Testis (tissue), 5 donors: ENCODE measurements around the gene GJA4.

GRCh38 chr1:32946410-32946811 lies 18.2 kb downstream of the RNF19B start:
- PRO-cap, 3 experiments = no peak in any of the 3 experiments
- RAMPAGE, long total RNA, 2 experiments = no peak in any of the 2 experiments
- RRBS = no CpG with 5 or more reads among the region's 2 CpGs

DNA sequence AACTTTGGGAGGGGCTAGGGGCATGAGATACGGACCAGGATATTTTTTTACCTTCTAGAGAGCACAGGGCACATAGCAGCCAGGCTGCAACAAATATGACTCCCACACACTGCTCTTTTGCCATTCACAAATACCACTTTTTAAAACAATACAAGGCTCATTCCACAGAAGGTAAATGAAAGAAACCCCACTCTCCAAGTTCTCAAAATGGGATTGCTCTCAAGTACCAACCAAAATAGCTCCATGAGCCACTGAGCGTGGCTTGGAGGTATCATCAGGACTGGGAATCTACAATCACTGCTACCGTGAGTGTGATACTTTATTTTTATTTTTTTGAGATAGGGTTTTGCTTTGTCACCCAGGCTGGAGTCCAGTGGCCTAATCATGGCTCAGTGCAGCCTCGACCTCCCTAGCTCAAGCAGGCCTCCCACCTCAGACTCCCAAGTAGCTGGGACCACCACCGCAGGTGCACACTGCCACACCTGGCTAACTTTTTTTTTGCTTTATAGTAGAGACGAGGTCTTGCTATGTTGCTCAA lies 19.2 kb downstream of the AK2 start:
- PRO-cap, 3 experiments = no peak in any of the 3 experiments
- RAMPAGE, long total RNA, 2 experiments = no peak in any of the 2 experiments
- RRBS = no CpG with 5 or more reads among the region's 6 CpGs

- PRO-cap, 3 experiments = no peak in any of the 3 experiments
- RAMPAGE, long total RNA, 2 experiments = no peak in any of the 2 experiments
- RRBS = no CpG with 5 or more reads among the region's 7 CpGs
These were observed 4.6 kb downstream of the AK2 start for GRCh38 chr1:33031972-33032690.

GRCh38 chr1:33160954-33161902 lies 20.6 kb downstream of the TRIM62 start:
- PRO-cap, 3 experiments = no peak in any of the 3 experiments
- RAMPAGE, long total RNA, 2 experiments = no peak in any of the 2 experiments
- RRBS = no CpG with 5 or more reads among the region's 33 CpGs

DNA sequence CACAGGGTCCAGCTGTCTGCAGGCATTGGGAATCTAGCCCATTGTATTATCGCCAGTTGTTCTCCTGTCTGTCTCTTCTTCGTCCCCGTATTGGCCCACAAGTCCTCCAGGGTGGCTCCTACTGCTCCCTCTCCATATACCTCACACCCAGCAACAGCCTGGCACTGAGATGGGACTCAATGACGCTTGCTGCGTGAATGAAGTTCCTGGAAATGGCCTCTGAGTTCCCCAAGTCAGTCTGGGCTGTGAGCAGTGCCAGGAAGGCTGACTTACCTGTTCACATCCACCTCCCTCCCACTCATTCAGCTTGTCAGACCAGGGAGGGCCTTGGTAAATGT lies 14.4 kb downstream of the TRIM62 start:
- PRO-cap, 3 experiments = no peak in any of the 3 experiments
- RAMPAGE, long total RNA, 2 experiments = no peak in any of the 2 experiments
- RRBS = no CpG with 5 or more reads among the region's 5 CpGs

DNA sequence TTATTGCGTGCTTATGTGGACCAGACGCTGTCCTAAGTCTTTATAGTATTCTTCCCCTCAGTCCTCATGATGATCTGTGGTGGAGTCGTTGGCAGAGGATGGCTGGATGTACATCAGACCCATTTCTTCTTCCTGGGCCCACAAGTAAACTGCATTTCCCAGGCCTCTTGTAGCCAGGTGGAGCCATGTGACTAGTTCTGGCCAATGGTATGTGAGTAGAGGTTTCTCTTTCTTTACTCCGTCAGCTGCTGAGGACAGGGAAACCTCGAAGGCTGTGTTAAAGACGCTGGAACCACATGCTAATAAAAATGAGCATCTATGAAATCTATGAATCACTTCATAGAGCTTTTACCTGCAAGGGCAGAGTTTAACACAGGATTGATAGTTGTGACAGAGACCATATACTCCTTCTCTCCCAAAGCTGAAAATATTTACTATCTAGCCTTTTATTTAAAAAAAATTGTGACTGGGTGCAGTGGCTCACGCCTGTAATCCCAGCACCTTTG lies 18.7 kb upstream of the ZNF362 start:
- PRO-cap, 3 experiments = no peak in any of the 3 experiments
- RAMPAGE, long total RNA, 2 experiments = no peak in any of the 2 experiments
- RRBS = no CpG with 5 or more reads among the region's 7 CpGs

DNA sequence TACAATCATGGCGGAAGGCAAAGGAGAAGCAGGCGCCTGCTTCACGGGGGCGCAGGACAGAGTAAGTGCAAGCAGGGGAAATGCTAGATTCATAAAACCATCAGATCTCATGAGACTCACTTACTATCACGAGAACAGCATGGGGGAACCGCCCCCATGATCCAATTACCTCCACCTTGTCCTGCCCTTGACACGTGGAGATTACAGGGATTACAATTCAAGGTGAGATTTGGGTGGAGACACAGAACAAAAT lies 16.8 kb upstream of the ZNF362 start:
- PRO-cap, 3 experiments = no peak in any of the 3 experiments
- RAMPAGE, long total RNA, 2 experiments = no peak in any of the 2 experiments
- RRBS = no CpG with 5 or more reads among the region's 7 CpGs

GRCh38 chr1:33257865-33258395 lies 1.6 kb downstream of the ZNF362 start:
- PRO-cap, 3 experiments = peak in 1 of 3 experiments; most common minus-strand start chr1:33258256 (in 1)
- RAMPAGE, long total RNA, 2 experiments = no peak in any of the 2 experiments
- RRBS = no CpG with 5 or more reads among the region's 10 CpGs

DNA sequence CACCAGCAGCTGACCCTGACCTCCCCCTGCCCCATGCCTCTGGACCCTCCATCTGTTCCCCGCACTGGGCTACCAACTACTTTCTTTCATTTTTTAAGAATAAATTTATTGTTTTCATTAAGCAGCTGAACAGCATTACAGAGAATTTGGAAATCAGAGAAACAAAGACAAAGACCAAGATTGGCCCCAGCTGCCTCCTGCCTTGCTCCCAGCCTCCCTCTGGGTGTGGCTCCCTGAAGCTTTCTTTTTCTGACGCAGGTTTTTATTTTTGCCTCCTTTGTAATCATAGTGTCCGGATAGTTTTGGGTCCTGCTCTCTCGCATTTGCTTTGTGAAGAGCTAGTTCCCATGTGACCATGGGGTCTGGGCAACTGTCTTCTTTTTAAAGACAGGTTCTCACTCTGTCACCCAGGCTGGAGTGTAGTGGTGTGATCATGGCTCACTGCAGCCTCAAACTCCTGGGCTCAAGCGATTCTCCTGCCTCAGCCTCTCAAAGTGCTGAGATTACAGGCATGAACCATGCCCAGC lies 12.9 kb downstream of the ZNF362 start:
- PRO-cap, 3 experiments = peak in 1 of 3 experiments; most common plus-strand start position 288 of the sequence (in 1); most common minus-strand start position 221 of the sequence (in 1)
- RAMPAGE, long total RNA, 2 experiments = no peak in any of the 2 experiments
- RRBS = no CpG with 5 or more reads among the region's 5 CpGs

DNA sequence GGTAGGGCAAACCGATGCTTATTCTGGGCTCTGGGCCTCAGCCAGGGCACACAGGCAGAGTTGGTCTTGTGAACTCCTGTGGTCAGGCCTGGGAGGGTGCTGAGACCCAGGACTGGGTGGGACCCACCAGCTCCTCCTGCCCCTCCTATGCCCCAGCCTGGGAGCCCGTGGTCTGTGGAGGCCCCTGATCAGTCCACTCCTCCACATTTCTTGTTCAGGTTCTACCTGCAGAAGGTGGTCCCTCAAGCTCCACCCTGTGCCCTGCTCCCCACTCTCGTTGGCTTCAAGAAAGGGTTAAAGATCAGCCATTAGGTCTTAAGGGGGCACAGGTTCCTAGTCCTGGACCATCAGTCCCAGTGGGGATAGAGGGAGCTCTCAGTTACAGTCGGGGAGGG lies 544 bp downstream of the A3GALT2 start:
- PRO-cap, 3 experiments = no peak in any of the 3 experiments
- RAMPAGE, long total RNA, 2 experiments = no peak in any of the 2 experiments
- RRBS = no CpG with 5 or more reads among the region's 4 CpGs

- PRO-cap, 3 experiments = no peak in any of the 3 experiments
- RAMPAGE, long total RNA, 2 experiments = no peak in any of the 2 experiments
- RRBS = no CpG with 5 or more reads among the region's 22 CpGs
These were observed 11.5 kb upstream of the A3GALT2 start for GRCh38 chr1:33332065-33333221.

GRCh38 chr1:33342139-33343033 lies 21.5 kb upstream of the A3GALT2 start:
- PRO-cap, 3 experiments = no peak in any of the 3 experiments
- RAMPAGE, long total RNA, 2 experiments = no peak in any of the 2 experiments
- RRBS = no CpG with 5 or more reads among the region's 8 CpGs

- PRO-cap, 3 experiments = no peak in any of the 3 experiments
- RAMPAGE, long total RNA, 2 experiments = no peak in any of the 2 experiments
- RRBS = no CpG with 5 or more reads among the region's 2 CpGs
These were observed 39.1 kb upstream of the A3GALT2 start for GRCh38 chr1:33360012-33360482.

- PRO-cap, 3 experiments = no peak in any of the 3 experiments
- RAMPAGE, long total RNA, 2 experiments = no peak in any of the 2 experiments
- RRBS = no CpG with 5 or more reads among the region's 11 CpGs
These were observed 40.6 kb upstream of the A3GALT2 start for GRCh38 chr1:33361434-33362046.

DNA sequence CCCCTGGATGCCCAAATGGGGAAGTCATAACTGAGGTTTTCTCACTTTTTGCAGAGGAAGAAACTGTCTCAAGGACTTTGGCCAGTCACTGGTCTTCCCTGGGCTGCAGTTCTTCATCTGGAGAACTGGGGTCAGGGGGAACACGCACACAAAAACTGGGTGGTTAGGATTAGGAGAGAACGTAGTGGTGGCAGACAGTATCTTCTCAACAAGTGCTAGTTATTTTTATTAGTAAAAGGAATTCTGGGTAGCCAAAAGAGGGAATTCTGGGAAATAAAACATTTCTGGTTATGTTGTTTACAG lies 11.0 kb upstream of the ZSCAN20 start:
- PRO-cap, 3 experiments = no peak in any of the 3 experiments
- RAMPAGE, long total RNA, 2 experiments = no peak in any of the 2 experiments
- RRBS = no CpG with 5 or more reads among the region's 2 CpGs

DNA sequence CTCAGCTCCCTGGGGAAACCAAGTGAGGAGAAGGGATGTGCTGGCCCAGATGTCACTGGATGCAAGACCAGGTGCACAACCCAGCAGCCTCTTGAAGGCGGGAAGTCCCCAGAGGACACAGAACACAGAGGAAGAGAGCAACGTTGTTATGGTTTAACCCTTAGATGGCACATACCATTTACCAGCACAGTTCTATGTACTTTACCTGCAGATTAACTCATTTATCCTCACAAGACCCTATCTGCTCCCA lies 107.2 kb upstream of the GJB5 start:
- PRO-cap, 3 experiments = peak in 2 of 3 experiments; most common minus-strand start position 132 of the sequence (in 2)
- RAMPAGE, long total RNA, 2 experiments = no peak in any of the 2 experiments
- RRBS = no CpG with 5 or more reads among the region's 2 CpGs

GRCh38 chr1:34682541-34682846 lies 72.4 kb upstream of the GJB5 start:
- PRO-cap, 3 experiments = no peak in any of the 3 experiments
- RAMPAGE, long total RNA, 2 experiments = no peak in any of the 2 experiments
- RRBS = no CpG with 5 or more reads among the region's 4 CpGs

GRCh38 chr1:34781995-34782487 lies 1.0 kb downstream of the GJB3 start:
- PRO-cap, 3 experiments = no peak in any of the 3 experiments
- RAMPAGE, long total RNA, 2 experiments = no peak in any of the 2 experiments
- RRBS = no CpG with 5 or more reads among the region's 8 CpGs

DNA sequence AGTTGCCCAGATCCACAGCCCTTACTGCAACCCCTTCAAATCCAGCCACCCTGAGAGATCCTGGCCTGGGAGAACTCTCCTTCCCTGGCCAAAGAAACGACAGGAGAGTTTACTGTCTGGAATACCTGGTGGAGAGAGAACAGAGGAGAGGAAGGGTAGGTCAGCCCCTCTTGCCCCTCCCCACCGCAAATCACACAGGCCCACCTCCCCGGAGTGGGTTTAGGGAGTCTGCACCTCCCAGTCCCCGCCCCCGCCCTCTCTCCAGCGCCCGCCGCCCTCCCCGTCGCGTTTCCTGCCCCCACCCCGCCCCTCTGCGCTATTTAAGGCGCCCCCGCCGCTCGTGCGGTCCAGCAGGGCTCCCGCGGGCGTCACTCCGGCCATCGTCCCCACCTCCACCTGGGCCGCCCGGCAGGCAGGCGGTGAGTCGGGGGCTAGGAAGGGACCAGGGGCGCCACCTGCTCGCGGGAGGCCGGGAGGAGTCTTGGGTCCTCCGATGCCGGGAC lies at the start of gene GJA4:
GJA4 (plus strand) TSS at position 350 of the 503 bp plus-strand sequence.
- PRO-cap, 3 experiments = peak in 3 of 3 experiments; most common plus-strand start position 350 of the sequence (in 3); most common minus-strand start position 193 of the sequence (in 1)
- RAMPAGE, long total RNA, 2 experiments = no peak in any of the 2 experiments
- RRBS = 3% methylated on average over 7 of the region's 33 CpGs

DNA sequence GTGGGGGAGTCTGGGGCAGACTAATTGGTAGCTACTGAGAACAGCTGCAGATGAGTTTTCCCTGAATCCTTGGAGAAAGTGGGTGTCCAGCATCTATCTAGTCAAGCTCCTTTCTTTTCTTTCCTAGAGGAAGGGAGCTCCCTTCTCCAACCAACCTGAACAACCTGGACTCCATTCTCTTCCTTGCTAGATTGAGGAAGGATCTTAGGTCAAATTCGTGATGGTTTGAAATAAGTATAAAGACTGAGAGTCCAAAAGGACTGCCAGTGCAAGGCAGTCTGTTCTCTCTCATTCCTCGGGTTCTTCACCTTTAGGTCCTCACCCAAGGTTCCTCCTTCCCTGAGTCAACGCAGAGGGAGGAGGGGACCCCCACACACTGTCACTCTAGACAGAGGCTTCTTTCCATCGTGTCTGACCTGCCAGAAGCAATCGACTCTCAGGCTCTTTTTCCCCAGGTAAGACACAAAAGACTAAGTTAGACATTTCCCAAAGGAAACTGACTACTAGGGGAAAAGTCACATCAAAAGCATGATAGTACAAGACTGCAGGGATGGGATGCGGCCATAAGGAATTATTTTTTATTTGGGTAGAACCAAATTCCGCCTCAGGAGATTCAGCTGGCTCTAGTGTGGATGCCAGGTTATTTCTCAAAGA lies 12.2 kb downstream of the TMEM35B start:
- PRO-cap, 3 experiments = no peak in any of the 3 experiments
- RAMPAGE, long total RNA, 2 experiments = no peak in any of the 2 experiments
- RRBS = no CpG with 5 or more reads among the region's 7 CpGs